Measurements from ENCODE around the genes PGLYRP1, IGFL1 and PNMA8B.

DNA sequence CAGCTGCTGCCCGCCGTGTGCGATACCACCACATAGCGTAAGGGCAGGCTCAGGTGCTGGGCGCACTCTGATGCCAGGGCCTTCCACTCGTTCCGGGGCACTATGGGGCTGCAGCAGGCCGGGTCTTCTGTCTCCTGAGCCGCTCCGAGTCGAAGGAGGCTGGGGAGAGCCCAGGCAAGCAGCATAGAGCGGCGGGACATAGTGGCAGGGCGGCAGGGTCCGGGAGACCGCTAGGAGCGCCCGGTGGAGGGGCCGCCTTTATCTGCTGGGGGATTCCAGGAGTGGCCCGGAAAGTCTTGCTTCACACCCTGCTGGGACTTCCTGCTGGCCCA lies at the start of gene PGLYRP1:
Gene PGLYRP1 (minus strand): TSS at position 232 of the 332 bp plus-strand sequence.
- PRO-cap: no peak

GRCh38 chr19:46131943-46132335 lies 7.5 kb upstream of the IGFL3 start:
- PRO-cap: no peak

DNA sequence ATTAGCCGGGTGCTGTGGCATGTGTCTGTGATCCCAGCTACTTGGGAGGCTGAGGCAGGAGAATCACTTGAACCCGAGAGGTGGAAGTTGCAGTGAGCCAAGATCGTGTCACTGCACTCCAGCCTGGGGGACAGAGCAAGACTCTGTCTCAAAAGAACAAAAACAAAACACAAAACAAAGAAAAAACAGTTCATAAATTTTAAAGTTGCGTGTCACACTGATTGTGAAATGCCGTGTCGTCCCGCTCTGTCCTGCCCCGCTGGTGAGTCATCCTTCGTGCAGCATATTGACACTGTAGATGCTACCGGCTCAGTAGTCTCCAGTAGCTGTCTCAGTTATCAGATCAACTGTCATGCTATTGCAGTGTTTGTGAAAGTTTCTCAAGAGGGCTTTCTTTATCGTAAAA lies 36.5 kb upstream of the IGFL1 start:
- PRO-cap: no peak

GRCh38 chr19:46201283-46201974 lies 28.1 kb upstream of the IGFL1 start:
- PRO-cap: no peak

DNA sequence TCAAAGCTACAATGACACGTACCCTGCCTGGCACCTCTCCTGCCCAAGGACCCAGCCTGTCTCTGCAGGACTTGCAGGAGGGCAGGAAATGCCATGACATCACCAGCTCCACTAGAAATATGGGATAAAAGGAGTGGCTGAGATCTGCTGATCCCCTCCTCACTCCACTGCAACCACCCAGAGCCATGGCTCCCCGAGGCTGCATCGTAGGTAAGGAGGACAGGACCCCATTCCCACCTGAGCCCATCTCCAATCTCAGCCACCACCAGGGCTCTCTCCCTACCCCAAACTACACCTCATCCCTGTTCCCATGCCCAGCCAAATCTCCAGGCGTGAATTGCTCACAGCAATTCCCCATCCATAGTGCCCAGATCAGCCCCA lies at the start of gene IGFL1:
Gene IGFL1 (plus strand): TSS at position 153 of the 381 bp plus-strand sequence.
- PRO-cap: no peak

- PRO-cap: no peak
These were observed 18.5 kb upstream of the HIF3A start for GRCh38 chr19:46278155-46278892.

- PRO-cap: no peak
These were observed 13.1 kb upstream of the HIF3A start for GRCh38 chr19:46283578-46284385.

GRCh38 chr19:46297866-46298681 lies 1.2 kb downstream of the HIF3A start:
- PRO-cap: no peak

- PRO-cap: bidirectional peak, plus-strand start at chr19:46404333, minus-strand start at chr19:46404238
These were observed 9.5 kb downstream of the CCDC8 start for GRCh38 chr19:46403618-46404460.

DNA sequence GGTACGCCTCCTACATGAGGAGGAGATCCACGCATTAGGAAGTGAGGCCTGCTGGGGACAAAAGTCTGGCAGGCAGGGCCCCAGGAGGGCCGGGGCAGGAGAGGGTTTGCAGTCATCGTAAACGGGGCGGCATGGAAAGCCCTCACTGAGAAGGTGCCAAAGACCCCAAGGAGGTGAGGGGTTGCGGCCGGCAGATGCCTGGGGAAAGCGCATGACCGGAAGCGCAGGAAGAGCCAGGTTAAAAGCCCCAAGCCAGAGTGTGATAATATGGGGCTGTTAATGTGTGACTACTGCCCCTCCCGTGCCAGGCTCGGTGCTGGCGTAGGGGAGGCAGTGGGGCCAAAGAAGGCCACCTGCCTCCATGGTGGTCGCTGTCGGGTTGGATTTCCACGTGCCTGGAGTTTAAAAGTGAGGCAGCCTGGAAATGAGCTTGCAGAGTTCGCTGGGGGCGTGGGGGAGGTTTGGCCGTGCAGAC lies 8.9 kb downstream of the CCDC8 start:
- PRO-cap: bidirectional peak, plus-strand start at position 333 of the sequence, minus-strand start at position 213 of the sequence

DNA sequence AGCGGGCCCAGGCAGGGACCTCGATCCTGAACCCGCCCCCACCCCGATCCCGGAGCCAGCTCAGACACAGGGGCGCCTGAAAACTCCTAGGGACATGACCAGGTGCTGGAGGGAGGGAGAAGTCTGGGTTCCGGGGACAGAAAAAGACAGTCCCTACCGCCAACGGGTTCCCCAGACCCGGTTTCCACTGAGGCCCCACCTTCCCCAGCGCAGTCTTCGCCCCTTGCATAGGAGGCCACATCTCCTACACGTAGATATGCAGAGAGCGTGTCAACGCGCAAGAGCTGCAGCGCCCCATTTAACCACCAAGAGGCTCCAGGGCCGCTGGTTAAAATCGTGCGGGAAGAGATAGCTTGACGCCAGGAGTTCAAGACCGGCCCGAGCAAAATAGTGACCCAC lies 8.4 kb downstream of the CCDC8 start:
- PRO-cap: no peak

- PRO-cap: no peak
These were observed 5.2 kb downstream of the CCDC8 start for GRCh38 chr19:46408047-46408700.

DNA sequence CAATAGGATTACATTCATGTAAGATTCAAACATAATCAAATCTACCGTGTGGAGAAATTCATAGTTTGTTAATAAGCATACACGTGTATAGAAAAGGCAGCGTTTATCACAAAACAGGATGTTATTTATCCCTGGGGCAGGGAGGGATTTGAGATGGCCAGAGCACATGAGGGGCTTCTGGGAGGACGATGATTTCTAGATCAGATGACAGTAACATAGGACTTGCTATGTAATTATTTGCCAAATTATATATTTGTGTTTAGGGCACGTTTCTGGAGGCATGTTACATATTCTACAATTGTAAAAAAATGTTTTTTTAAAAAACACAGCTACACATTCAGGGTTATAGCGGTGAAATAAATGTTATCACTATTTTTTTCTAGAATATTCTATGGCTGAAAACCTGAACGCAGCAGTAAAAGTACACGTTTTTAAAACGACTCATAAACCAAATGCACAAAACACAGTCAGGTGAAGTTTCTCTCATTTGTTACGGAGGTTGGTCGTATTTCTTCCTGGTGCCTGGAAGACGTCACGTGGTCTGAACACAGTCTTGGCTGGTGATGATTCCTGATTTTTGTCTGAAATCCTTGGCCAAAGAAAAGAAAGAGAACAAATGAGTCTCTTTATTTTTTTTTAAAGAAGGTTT lies 9.6 kb upstream of the PNMA8A start:
- PRO-cap: no peak

DNA sequence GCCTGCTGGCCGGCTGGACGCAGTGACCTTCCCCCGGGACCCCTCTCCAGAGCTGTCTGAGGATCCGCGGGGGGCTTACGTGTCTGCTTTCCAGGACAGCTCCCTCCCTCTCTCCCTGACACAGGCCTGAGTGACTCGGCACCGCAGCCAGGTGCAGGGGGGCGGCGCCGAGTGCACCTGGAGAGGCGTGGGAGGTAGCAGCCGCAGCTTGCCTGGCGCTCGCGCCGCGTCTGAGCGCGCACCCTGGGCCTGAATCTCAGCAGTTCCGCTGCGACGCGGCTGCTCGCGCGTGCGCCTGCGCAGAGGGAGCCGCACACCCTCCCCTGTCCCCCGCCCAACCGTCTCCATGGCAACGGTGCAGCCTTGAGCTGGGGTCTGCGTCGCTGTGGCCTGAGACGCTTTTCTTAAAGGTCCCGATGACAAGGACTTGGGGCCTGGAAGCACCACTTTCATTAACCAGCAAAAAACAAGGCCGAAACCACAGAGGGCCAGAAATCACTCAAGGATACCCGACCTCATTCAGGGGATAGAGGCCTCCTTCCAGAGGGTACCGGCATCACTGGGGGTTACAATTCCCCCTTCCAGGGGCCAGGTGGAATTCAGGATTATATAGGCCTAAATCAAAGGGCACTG lies at the start of gene PNMA8B:
Gene PNMA8B (minus strand): TSS at position 232 of the 633 bp plus-strand sequence.
- PRO-cap: unidirectional peak, minus-strand start at position 232 of the sequence

DNA sequence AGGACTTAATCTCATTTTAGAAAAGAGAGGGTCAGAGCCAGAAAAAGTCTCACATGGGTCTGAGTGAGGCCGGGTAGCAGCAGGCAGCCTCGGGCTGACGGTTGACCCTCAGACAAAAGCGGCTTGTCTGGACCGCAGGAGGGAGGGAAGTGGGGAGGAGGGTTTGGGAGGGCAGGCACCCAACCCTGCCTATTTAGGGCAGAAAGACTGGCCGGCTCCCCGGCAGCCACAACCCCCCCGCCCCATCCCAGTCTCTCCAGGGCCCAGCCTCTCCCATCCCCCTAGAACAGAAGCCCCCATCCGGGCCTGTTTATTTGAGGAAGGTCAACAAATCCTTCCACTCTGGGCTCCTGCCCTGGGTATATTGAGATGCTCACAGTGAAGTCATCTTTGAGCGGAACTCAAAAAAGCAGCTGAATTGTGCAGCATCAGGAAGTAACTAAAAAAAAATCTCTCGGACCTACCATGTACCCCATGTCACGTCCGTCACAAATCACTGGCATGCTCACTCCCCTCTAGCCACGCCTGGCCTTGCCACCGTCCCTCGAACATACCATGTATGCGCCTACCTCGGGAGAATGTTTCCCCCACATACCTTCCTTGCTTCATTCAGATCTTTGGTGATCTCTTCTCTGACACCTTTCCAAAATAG lies 6.3 kb downstream of the DACT3 start:
- PRO-cap: unidirectional peak, minus-strand start at position 441 of the sequence

DNA sequence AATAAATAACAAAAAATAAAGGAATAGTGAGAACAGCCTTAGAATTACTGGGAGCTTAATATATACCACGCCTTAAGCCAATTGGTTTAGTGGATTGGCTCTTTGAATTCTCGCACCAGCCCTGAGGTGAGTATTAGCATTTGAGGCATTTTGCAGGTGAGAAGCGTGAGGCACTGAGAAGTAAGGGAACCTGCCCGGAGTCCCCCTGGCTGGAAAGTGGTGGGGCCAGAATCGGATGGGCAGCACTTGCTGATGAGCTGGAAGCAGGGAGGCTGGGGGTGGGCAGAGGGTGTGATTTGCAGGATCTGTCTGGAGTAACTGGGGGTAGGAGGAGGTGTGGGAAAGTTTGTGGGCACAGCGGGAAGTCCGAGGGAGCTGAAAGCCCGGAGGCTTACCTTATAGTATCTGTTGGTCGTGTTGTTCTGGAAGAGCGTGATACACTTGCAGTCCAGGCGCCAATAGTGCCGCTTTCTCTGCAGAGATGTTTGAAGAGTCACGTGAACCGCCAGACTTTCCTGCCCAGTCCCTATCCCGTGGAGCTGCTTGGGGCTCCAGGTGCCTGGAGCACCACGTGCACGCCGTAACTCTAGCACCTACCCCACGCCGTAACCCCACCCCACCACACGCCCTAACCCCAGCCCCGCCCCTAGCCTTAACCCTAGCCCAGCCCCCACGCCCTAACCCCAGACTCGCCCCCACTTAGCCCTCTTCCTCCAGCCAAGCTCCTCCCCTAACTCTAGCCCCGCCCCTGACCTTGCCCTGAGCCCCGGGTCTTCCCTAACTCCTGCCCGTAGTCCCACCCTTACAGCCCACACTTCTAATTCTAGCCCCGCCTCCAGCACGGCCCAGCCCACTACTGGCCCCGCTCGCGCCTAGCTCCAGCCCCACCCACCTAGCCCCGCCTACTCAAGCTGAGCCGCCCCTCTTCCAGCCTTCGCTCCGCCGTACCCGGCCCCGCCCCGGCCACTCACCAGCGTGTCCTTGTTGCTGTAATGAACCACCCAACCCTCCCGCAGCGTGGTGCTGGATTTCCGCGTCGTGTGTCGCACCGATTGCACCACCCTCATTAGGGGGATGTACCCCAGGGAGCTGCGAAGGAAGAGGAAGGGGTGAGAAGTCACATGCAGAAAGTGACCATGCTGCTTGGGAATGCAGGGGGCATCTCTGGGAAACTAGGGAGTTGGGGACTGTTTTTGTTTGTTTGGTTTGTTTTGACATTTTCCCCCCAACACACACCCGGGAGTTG lies 19.7 kb downstream of the PRKD2 start:
- PRO-cap: no peak

- PRO-cap: unidirectional peak, plus-strand start at chr19:46714030; bidirectional peak, plus-strand start at chr19:46714548, minus-strand start at chr19:46714294; unidirectional peak, plus-strand start at chr19:46714692
These were observed 2.9 kb downstream of the PRKD2 start for GRCh38 chr19:46713638-46714760.

GRCh38 chr19:46719128-46719943 lies 2.4 kb upstream of the PRKD2 start:
- PRO-cap: no peak

- PRO-cap: no peak
These were observed 9.2 kb upstream of the FKRP start for GRCh38 chr19:46736469-46737203.

- PRO-cap: no peak
These were observed 9.0 kb upstream of the STRN4 start for GRCh38 chr19:46755212-46755725.